Mesenchymal stem cell of Wharton's jelly (primary cell): ENCODE measurements around a stretch of chr15.

DNA sequence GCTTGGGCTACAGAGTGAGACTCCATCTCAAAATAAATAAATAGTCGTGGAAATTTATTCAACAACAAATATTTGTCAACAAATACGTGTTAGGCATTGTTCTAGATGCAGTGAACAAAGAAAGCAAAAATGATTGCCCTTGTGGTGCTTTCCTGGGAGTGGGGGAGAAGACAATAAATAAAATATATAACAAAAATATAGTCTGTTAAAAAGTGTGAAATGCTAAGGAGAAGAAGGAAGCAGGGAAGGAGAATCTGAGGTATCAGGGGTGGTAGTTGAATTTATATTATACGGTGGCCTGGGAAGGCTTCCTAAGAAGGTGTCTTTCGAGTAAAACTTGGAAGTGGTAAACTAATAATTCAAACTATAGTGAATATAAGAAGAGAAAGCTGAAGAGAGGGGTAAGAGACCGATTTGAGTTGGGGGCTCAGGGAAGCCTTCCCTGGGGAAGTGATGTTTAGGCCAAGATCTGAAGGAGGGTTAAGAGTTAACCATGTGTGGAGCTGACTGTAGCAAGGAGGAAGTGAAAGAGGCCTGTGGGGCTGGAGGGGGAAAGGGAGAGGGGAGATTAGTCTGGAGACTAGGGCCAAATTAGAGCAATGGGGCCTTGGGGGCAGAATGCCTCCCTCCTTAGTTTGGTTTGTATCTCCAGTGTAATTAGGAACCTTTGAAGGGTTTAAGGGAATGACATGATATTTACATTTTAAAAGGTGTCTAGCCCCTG, 2.0 kb downstream of the ZNF592 start:
- CAGE, long polyA plus RNA: no peak

DNA sequence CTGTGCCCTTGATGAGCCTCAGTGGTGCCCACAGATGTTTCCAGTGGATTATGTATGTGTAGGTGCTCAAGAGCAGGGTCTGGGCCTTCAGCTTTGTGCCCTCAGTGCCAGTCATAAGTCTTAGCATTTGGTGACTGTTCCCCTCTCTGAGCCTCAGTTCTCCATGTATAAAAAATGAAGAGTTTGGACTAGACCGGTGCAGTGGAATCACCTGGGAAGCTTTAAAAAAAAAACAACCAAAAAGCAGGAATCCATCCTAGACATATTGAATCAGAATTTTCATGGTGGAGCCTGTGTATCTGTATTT, 22.0 kb downstream of the ZNF592 start:
- CAGE, long polyA plus RNA: no peak

DNA sequence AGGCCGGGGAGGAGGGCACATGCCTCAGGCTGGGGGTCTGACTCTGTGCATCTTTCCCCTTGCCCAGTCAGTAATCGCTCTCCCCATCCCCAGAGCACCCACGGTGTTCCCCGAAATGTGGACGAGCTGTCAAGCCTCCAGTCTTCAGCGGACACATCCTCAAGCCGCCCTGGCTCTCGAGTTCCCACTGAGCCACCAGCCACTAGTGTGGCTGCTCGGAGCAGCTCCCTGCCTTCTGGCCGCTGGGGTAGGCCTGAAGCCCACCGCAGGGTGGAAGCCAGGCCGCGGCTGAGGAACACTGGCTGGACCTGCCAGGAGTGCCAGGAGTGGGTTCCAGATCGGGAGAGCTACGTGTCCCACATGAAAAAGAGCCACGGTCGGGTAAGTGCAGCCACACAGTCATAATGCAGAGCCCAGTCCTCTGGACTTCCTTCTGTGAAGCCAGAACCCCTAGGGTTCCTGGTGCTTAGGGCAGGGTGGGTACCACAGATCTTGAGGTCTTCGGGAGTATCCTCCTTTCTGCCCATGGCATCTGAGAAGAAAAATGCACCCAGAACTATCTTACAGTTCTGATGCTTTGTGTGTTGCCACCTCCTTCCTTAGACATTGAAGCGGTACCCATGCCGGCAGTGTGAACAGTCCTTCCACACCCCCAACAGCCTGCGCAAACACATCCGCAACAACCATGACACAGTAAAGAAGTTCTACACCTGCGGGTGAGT, 18.5 kb upstream of the ALPK3 start:
- CAGE, long polyA plus RNA: no peak

GRCh38 chr15:84818587-84819157, 1.5 kb downstream of the ALPK3 start:
- CAGE, long polyA plus RNA: no peak

- CAGE, long polyA plus RNA: no peak
These were observed 28.3 kb upstream of the SLC28A1 start for GRCh38 chr15:84856103-84856698.

DNA sequence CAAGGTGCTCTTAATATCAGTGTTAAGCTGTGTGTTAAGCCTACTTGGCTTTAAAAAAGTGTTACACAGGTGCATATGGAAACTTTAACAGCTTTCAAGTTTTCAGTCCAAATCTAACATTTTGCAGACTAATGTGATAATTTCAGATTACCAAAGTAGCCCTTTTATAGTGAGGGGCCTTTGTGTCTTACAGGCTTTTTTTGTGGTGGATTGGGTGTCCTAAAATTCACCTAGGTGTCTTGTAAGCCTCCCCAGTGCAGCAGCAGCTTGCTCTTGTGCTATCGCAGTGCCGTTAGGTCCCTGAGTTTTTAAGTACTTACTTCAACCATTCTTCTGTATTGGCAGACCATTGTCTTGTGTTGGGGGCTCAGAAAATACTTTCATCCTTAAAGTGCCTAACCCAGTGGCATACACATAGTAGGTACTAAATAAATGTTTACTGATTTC, 2.0 kb downstream of the PDE8A start:
- CAGE, long polyA plus RNA: no peak

GRCh38 chr15:84992335-84993162, 10.9 kb downstream of the PDE8A start:
- CAGE, long polyA plus RNA: no peak

DNA sequence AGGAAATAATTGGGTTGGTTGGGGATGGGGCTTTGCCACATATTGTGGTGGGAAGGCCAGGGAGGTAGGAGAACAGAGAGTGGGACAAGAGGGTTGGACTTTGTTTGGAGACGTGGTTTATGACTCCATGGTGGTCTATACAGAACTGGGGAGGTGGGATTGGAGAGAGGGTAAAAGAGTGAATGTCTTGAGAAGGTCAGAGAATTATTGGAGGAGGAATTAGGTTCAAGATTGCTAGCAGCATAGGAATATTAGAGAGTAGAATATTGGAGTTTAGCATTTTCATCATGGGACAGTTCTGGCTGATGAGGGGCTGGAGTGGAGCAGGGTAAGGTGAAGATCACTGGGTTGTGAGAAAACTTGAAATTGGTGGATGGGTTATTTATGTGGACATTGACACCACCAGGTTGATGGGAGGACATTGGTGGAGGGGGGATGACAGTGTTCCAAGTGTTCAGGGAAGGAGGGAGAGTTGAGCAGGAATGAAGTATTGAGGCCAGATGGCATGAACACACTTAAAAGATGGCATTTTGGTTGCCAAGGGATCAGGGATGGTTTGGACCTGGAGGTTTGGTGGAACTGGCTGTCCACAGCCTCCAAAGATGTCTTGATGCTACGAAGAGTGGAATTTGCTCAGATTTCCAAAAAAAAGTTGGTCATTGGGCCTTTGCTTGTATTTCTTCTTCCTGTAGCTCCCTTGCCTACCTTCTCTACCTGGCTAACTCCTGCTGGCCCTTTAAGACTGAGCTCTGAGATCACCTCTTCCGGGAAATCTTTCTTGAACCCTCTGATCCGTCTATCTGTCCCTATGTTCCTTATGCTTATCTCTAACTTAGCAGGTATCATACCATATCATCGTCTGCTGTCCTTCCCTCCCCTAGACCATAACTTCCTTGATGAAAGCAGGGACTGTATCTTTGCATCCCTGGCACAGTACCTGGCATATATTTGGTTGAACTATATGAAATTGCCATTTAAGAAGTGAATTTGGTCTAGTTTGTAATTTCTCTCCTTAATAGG, 42.0 kb downstream of the PDE8A start:
- CAGE, long polyA plus RNA: no peak

- CAGE, long polyA plus RNA: no peak
These were observed 126.6 kb downstream of the PDE8A start for GRCh38 chr15:85108071-85108824.

GRCh38 chr15:85344699-85344960, 35.8 kb upstream of the AKAP13 start:
- CAGE, long polyA plus RNA: no peak

DNA sequence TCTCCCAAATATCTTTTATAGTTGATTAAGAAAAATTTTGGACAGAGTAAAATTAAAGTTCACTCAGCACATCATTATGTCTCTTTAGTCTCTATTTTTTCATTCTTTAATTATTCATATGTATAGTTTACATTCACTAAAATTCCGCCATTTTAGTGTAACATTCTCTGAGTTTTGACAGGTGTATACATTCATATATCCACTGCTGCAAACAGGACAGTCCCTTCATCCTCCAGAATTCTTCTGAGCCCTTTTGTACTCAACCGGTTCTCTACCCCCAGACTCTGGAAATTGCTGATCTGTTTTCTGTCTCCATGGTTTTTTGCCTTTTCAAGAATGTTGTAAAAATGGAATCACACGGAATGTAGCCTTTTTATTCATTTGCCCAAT, 4.9 kb downstream of the AKAP13 start:
- CAGE, long polyA plus RNA: no peak

GRCh38 chr15:85389817-85390997, 9.8 kb downstream of the AKAP13 start:
- CAGE, long polyA plus RNA: no peak

DNA sequence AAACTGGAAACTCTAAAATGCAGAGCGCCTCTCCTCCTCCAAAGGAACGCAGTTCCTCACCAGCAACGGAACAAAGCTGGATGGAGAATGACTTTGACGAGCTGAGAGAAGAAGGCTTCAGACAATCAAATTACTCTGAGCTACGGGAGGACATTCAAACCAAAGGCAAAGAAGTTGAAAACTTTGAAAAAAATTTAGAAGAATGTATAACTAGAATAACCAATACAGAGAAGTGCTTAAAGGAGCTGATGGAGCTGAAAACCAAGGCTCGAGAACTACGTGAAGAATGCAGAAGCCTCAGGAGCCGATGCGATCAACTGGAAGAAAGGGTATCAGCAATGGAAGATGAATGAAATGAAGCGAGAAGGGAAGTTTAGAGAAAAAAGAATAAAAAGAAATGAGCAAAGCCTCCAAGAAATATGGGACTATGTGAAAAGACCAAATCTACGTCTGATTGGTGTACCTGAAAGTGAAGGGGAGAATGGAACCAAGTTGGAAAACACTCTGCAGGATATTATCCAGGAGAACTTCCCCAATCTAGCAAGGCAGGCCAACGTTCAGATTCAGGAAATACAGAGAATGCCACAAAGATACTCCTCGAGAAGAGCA, 54.6 kb downstream of the AKAP13 start:
- CAGE, long polyA plus RNA: no peak

DNA sequence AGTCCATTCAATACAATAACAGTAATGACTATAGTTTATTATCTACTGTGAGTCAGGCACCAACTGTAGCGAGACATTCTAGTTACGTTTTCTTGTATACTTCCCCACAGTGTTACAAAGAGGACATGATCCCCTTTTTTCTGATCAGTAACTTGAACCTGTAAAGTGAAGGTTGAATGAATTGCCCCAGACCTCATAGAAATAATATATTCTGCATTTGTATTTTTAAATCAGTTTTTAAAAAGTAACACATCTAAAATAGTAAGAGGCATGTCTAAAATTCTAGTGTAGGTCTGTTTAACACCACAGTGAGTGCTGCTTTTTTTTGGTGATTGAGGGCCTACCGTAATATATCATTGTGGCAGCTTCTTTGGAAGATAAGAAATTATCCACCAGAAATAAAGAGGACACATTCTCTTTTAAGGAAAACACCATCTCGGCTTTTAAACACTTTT, 76.6 kb downstream of the AKAP13 start:
- CAGE, long polyA plus RNA: no peak

DNA sequence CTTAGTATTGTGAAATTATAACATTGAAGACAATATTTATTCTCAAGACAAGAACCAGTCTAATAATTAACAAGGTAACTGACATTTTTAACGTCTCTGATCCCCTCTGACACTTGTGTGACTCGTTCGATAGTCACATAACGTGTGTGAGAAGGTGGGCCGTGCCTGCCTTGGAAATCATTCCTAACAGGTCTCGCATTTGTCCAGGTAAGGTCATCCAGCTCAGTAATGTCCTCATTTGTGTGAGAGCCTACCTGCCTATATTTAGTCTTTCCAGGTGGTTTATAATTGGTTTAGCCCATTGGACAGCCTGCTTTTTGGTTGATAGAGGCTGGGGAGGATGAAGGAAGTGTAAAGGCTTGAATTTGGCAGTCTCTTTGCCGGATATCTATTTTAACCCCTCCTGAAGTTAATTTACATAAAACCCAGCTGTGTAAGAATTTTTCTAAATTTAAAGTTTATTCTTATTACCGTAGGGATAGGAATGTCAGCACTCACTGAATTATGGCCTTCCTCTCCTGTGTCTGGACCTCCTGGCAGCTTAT, 94.5 kb downstream of the AKAP13 start:
- CAGE, long polyA plus RNA: no peak

DNA sequence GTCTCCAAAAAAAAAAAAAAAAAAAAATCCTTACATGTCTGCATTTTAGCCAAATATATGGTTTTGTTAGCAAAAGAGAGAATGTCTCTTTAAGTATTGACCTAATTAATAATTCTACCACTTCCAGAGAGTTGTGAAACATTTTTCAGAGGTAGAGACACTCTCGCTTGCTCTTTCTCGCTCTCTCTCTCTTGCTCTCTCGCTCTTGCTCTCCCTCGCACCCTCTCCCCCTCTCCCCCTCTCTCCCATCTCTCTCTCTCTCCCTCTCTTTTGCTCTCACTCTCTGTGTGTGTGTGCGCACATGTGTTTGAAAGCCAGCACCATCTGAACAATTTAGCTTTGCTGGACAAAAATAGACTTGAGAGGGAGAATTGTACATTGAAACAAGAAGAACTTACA, 124.3 kb downstream of the AKAP13 start:
- CAGE, long polyA plus RNA: no peak

- CAGE, long polyA plus RNA: no peak
These were observed 147.5 kb downstream of the AKAP13 start for GRCh38 chr15:85527867-85528381.

- CAGE, long polyA plus RNA: no peak
These were observed 199.7 kb downstream of the AKAP13 start for GRCh38 chr15:85579916-85580720.

GRCh38 chr15:85702218-85702876, 92.4 kb downstream of the KLHL25 start:
- CAGE, long polyA plus RNA: no peak

DNA sequence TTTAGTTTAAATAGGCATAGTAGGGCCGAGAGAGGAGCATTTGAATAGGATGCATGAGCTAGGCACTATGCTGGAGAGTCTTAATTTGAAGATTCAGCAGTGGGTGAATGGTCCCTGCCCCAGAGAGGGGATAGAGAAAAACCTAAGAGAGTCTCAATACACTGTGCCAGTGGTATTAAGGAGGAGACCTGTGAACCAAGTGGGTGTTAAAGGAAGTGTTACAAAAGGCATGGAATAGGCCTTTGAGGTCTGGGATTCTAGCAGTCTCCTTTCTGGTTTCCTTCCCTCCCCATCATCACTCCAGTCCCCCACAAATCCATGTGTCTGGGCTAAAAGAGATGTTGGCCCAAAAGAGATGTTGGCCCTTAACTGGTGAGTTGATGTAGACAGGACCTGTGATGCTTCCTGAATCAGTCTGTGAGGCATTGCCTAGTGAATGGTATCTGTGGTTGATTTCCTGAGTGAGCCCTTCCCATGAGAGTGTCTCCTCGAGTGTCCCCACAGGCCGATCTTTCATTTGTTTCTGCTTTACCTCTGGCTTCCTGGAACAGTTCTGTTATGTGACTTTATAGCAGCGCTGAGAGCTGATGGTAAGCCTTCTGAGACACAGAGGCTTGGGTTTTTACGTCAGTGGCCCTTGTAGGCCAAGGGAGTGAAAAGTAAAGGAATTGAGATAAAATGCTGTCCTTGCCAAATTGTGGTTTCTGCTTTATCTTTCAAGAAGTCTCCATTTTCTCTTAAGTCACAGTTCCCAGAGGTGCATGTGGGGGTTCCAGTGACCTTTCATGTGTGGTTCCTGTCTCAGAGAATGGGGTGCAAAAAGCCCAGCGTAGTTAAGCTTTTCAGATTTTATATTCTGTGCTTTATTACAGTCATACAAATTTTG, 87.8 kb downstream of the KLHL25 start:
- CAGE, long polyA plus RNA: no peak